Measurements from ENCODE around the genes TAS2R10, PRH1, TAS2R20 and PRB3.

GRCh38 chr12:9731862-9732177 is 28.9 kb downstream of the CD69 start:
- RRBS = no CpG with 5 or more reads among the region's 1 CpG

DNA sequence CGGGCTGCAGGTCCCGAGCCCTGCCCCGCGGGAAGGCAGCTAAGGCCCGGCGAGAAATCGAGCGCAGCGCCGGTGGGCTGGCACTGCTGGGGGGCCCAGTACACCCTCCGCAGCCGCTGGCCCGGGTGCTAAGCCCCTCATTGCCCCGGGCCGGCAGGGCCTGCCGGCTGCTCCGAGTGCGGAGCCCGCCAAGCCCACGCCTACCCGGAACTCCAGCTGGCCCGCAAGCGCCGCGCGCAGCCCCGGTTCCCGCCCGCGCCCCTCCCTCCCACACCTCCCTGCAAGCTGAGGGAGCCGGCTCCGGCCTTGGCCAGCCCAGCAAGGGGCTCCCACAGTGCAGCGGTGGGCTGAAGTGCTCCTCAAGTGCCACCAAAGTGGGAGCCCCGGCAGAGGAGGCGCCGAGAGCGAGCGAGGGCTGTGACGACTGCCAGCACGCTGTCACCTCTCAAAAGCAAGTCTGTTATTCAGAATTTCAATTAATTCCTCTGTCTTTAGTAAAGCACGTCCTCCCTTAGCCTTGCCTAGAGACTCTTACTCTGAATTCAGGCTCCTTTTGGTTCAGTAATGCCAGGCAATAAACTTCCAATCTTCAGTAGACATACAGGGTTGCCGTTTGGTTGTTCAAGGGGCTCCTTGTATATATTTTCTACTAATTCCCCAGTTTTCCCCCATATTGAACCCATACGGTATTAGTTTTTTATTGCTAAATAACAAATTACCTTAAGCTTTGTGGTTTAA is 20.8 kb downstream of the CD69 start:
- RRBS = no CpG with 5 or more reads among the region's 43 CpGs

DNA sequence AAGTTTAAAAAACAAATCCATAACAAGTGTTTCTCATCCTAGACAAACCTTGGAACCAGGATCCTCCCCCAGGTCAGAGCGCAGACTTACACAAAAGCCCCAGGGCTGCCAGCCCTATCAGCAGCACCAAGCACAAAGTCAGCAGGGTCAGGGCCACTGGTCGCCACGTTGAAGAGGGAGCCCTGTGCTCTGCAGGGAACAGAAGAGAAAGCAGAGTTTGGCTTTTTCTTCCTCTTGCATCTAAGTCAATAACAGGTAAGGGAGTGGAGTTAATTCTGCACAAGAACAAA is 9.8 kb downstream of the CLEC1A start:
- RRBS = no CpG with 5 or more reads among the region's 3 CpGs

GRCh38 chr12:10186148-10186906 is 7.5 kb downstream of the TMEM52B start:
- RRBS = no CpG with 5 or more reads among the region's 12 CpGs

DNA sequence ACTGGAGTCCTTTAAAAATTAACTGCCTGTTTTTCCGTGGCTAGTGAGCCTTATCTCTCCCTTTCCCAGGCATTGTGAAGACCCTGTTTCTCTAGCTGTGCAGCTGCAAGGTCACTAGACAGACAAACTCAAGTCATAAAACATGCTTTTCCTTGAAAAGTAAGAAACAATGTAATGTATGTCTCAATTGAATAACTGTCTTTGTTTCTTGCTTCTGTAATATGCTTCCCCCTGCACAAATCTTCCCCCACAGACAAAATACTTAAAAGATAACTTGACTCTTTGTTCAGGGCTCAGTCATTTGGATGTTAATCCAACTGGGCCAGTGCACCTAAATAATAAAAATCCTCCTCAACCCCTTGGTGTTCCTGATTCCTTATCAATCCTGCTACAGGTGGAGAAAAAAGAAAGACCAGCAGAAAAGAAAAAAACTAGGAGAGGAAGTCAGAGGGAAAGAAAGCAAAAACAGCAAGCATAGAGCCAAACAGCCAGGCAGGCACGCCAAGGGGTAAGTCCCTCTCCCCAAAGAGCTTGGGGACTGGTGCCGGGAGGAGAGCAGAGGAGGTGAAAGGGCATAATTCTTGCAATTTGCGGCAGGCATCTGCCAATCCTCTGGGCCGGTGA is 21.7 kb downstream of the KLRK1 start:
- RRBS = no CpG with 5 or more reads among the region's 5 CpGs

GRCh38 chr12:10709644-10710452 is 13.3 kb downstream of the YBX3 start:
- RRBS = no CpG with 5 or more reads among the region's 20 CpGs

GRCh38 chr12:10710497-10711262 is 12.4 kb downstream of the YBX3 start:
- RRBS = no CpG with 5 or more reads among the region's 2 CpGs

DNA sequence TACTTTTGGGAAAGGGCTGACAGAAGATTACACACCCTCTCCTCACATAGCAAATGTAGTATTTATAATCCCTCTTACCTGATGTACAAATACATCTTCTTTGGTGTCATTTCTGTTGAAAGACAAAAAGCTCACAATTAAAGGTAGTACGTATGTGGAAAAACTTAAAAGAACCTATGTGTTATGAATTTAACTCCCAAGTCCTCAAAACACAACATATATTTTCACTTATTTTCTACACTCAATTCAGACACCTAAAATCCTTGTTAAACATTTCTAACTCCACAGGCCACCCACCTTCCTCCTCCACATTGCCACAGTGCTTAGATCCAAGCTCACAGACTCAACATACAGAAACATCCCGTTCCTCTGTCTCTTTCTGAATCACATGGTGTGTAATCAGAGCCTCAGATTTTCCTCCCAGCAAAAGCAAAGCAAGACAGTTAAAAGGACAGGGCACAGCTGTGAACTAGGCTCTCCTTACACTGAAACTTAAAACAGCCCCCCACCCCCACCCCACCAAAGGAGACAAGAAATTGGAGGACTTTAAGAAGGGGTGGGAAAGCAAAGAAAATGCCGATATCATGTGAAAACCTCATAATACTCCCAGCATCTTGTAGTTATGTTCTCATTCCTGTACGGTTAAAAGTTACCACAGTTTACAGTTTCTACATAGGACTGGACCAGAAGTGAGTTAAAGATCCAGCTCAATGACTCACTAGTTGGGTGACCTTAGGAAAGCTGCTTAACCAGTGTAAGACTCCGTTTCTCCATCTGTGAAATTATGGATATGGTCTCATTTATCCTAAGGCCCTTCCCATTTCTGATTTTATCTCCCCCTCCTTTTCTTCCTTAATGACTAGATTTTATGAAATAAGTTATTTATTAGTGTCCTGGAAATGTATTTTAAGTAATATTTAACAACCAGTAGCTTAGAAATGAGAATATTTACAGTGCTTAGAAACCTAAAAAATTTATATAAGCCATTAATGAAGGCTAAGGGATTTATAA is 4.8 kb downstream of the YBX3 start:
- RRBS = no CpG with 5 or more reads among the region's 5 CpGs

DNA sequence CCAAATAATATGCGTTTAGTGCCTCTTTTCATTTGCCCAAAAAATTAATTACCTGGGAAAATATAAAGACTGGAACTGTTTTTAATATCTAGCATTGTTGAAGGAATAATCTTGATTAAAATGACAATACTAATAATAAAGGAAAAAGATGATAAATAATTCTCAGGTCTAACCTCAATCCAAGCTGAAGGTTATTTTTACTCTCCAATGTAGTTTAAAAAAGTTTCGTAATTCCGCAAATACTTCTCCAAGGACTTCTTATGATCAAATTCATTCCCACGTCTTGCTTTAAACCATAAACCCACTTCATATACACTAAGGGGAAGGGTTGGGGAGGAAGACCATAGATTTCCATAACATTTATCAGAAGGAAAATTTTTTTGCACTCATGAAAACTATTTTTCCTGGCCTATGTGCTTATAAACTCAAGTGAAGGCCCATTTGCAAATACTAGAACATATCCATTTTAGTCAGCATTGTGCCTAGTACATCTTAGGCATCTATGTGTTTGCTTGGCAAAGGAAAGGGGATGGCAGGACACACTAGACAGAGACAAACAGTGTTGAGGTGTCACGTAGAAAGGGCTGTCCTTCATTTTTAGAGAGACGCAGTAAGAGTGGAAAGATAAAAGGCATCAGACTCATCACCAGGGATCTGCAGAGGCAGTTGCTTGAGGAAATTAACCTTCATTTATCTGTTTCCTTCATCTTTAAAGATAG is 2.3 kb downstream of the YBX3 start:
- RRBS = no CpG with 5 or more reads among the region's 6 CpGs

DNA sequence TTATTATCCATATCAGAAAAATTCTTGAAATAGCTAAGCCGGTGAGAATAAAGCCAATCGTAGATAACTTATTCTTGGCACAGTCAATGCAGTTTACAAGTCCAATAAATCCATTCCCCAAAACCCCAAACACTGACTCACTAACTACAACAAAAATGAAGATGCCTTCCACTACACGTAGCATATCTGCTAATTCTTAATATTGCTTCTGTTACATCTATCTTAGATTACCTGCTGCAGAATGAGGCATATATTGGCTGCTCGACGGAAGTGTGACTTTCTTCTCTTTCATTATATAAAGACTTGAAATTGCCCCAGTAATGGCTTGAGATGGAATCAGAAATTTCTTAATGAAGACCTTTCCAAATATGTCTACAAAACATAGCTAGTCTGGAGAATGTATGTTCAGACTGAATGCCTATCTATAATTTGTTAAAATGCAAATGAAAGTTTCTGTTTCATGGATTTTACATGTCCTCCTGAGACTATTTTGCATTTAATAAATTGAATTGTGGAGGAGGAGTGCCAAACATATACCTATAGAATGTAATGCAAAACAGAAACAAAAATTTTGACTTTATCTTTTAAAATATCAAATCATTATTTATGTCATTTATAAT is at the start of gene TAS2R10:
TSS of gene TAS2R10 (minus strand) at position 273 of the 620 bp plus-strand sequence.
- RRBS = 84% methylated on average over 1 of the region's 5 CpGs

GRCh38 chr12:10884130-10884397 is at the start of gene PRH1:
TSS of gene PRH1 (minus strand) at chr12:10884255.
- RRBS = no CpG with 5 or more reads among the region's 2 CpGs

- RRBS = no CpG with 5 or more reads among the region's 1 CpG
These were observed at the start of gene TAS2R20 for GRCh38 chr12:10998068-10998709. TSS of gene TAS2R20 (minus strand) at chr12:10998304.

DNA sequence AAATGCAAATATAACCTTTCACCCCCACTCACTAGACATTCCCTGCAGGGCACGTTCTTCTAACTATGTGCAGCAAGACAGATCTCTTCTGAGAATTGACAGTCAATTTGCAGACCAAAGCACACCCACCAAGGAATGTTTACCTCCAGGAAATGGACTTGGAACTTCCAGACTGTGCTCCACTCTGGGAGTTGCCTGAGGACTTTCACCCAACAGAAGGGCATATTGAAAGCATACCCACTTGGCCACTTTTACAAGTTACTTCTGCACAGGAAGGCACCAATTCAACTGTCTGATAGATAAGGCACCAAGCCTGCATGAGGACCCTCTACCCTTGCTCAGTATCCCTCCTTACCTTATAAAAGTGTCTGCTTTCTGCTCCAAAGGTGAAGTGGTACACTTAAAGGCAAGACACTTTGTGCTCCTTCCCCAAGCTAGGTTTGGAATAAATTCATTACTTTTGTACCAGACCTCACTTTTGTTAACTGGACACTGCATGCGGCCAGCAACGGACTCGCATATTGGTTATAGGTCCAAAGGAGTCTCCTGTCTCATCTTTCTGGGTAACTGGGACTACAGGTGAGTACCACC is 6.4 kb downstream of the TAS2R19 start:
- RRBS = no CpG with 5 or more reads among the region's 4 CpGs

GRCh38 chr12:11269539-11269950 is at the start of gene PRB3:
TSS of gene PRB3 (minus strand) at chr12:11269707.
- RRBS = no CpG with 5 or more reads among the region's 1 CpG

- RRBS = no CpG with 5 or more reads among the region's 16 CpGs
These were observed 52.1 kb downstream of the ETV6 start for GRCh38 chr12:11701268-11702287.

- RRBS = no CpG with 5 or more reads among the region's 11 CpGs
These were observed 54.6 kb downstream of the ETV6 start for GRCh38 chr12:11704028-11704600.

DNA sequence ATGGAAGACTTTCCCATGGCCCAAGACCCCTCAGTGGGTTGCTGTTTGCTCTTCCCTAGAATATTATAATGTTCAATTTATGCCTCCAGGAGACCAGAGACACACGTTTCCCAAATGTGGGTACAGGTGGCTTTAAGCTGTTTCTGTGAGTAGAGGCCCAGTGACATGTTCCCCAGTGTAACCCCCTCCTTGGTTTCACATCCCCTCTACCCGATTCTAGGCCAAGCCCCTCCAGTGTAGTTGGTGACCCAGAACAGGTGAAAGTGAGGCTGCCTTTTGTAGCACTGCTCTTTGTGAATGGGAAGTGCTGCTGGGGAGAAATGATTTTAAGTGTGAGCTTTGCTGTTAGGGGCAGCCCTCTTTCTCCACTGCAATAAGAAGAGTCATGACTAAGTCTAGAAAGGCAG is 81.3 kb downstream of the ETV6 start:
- RRBS = no CpG with 5 or more reads among the region's 2 CpGs

Measured in PFSK-1 (cell line).